Mononuclear cell (primary cell): ENCODE measurements around a stretch of chr2.

DNA sequence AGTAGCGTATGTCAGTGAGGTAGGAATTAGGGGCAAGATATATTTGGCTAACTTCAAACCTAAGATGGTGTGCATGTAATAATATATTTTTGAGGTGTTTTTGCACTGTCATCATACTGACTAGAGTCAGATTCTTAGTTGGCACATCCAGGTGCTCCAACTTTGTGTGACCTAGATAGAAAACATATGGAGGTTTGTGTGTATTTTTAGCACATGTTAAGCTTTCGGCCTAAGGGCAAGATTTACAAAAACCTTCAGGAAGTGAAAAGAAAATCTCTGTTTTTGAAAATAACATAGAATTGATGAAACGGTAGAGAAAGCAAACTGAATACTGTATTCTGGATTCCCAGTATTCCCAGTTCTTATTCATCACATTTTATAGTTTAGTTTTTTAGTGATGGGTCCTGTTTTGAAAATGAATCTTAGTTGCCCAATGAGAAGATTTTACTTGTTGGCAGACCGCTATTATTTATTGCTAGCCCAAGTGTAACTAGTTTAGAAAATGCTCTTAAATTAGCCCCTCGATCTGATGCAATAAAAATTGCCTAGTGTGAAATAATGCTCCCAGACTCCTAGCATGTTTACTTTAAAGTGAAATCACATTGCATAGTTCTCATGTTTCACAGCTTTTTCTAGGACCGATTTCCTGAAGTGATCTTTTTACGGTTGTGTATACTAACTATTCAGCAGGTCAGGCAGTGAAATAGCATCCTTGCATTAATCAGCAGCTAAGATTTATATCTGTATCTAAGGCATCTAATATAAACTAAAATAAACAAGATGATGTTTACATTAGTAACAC, 52.2 kb downstream of the PMS1 start:
- RRBS = no CpG with 5 or more reads among the region's 7 CpGs

- RRBS = no CpG with 5 or more reads among the region's 5 CpGs
Measured at GRCh38 chr2:190093701-190094313, 31.3 kb upstream of the MSTN start.

DNA sequence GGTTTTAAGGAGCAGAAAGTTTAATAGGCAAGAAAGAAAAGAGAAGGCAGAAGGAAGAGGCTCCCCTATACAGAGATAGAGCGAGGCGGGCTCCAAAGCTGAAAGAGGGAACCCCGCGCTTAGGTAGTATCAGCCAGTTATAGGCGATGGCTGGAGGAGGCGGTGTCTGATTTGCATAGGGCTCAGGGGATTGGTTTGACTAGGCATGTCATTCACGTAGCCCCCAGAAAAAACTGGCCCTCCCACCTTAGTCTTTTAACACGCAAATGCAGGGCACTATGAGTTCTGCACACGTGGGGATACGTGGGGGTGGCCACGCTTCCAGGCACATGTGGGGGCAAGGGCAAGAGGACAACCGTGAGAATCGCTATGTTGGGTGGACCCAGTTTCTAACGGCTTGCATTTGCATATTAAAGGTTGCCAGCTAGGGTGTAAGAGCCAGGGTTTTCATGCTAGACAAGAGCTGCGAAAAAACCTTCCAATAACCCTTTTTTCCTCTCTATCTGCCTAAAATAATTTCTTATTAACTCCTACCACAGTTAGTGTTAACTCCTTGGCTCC, 56.7 kb upstream of the MSTN start:
- RRBS = no CpG with 5 or more reads among the region's 15 CpGs

GRCh38 chr2:190532407-190533202, 1.9 kb downstream of the NEMP2 start:
- RRBS = no CpG with 5 or more reads among the region's 6 CpGs

DNA sequence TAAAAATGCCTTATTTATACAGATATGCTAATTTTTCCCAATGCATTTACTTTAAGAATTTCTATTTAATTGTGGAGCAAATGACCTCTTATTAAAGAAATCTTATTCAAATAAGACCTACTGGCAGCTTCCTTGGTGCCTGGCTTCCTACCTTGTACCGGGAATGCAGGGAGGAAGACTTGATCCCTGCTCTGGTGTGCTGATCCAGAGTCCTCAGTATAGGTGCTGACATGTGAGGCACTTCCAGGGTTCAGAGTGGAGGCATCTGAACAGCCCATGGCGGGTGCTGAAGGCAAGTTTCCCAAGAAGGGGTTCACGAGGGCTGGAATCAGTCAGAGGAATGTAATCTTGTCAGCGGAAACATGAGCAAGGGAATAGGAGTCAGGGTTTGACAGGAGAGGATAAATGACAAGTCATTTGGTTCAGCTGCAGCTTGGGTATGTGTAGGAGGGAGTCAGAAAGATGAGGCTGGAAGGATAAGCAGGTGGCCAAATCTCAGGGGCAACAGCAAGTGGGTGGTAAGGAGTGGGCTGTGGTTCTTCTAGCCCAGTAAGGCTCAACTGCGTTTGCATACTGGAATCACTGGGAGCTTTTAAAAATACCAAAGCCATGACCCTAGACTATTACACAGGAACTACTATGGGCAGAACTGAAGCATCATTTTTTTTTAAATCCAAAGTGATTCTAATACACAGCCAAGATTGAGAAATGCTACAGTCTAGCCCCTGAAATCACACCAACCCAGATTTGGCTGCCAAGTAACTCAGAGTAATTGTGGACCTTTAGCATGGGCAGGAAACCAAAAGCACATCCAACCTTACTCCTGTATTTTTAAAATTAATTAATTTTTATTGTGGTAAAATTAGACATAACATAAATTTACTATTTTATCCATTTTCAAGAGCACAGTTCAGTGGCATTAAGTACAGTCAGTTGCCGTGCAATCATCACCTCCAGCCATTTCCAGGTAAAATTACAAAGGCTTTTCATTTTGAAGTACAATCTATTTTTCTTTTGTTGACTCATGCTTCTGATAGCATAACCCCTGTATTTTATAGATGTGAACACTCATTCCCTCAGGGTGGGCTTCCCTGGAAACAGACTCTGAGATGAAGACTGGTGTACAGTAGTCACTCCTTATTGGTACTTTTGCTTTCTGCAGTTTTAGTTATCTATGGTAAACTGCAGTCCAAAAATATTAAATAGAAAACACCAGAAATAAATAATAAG, 41.7 kb upstream of the NAB1 start:
- RRBS = no CpG with 5 or more reads among the region's 6 CpGs

DNA sequence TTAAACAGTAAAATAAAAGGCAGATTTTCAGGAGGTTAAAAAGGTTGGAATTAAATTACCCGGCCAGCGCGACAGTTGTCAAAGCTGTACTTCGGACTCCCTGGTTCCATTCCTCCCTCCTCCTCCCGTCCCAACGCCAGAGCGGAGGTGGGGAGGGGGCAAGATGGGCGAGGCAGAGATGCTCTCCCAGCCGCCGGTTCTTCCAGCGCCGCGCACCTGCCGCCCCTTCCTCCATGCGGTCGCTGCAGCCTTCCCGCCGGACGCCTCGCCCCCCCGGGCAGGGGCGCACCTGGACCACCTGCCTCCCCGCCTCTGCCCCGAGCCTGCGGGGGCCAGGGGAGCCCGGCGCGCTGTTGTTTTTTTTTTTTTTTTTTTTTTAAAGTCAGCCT, 728 bp upstream of the NAB1 start:
- RRBS = 2% methylated on average over 15 of the region's 28 CpGs

DNA sequence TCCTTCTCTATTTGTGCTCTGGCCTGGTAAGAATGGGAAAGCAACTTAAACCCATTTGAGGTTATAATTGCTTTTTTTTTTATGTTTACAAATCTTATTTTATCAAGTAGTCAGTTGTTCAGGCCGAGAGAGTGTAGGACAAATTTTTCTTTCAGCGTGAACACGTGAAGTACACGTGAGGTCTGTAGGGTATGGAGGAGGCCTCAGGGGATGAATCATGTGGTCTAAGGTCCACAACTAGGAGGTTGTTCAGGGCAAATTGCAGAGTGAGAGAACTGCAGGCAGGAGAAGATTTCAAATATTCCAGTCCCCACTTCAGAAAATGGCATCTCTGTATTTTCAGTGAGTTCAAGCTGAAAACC, 71.2 kb upstream of the GLS start:
- RRBS = no CpG with 5 or more reads among the region's 4 CpGs

GRCh38 chr2:190809781-190810482, 70.7 kb upstream of the GLS start:
- RRBS = no CpG with 5 or more reads among the region's 2 CpGs

DNA sequence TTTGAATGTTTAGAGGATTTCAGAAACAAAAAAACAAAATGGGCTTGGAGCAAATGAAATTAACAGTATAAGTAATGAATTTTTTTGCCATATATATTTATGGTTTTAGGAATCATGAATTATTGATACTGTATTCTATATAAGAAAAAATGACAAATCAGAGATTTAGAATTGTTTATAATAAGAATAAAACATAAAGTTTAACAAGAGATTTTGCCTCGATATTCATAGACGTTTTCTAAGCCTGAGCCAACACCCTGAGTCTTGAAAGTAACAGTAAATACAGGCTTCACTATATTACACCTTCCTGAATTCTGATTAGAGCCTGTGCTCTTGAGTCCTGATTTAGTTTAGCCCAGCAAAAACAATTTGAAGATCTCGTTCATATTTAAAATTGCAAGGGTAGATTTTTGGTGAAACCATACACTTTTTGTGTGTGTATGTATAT, 25.8 kb downstream of the GLS start:
- RRBS = no CpG with 5 or more reads among the region's 3 CpGs

DNA sequence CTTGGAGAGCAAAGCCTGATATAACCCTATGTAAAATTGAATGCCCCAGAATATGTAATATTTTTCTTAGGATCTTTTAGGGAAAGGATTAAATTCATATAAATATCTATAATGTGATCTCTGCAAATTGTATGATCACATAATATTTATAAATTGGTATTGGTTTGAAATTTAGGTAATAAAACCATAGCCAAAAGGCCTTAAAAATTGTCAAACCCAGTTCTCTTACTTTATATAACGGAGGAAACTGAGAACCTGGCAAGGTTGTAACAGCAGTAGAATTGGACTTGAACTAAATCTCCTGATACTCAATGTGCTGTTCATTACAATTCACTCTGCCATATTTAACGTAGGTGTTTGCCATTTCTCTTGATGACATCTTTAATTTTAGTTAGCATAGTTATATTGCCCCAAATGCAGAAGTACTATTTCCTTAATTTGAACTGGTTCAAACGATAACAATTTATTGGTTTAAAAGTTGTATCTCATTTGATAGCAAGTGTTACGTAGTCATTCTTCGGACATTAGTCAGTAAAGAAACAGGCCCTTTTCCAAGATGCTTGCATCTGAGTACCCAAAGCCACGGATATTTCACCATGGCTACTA, 31.9 kb downstream of the GLS start:
- RRBS = no CpG with 5 or more reads among the region's 6 CpGs

DNA sequence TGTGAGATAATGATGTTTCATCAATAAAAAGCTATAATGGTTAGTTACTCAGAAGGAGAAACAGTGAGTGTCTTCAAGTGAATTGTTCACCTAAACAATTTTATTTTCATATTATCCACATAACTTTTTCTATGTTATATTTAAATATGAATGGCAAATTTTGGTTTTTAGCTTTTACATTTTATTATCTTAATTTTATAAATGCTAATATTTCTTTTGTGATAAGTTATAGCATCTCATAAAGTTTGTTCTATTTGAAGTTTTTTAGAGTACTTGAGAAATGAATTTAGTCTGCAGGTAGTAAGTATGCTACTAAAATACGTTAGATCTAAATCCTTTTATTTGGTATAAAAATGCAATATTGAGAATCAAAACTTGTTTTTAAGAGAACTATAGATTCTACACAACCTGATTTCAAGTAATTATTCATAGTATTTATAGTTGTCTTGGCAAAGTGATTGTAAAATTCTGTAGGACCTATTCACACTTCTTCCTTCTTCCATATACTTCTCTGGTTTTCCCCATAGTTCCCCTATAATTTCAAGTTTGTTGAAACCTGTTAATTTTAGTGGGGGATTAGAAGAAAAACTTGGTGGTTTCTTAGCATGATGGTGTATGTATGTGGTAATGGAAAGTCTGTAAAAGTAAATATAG, 53.1 kb downstream of the GLS start:
- RRBS = no CpG with 5 or more reads among the region's 1 CpG

GRCh38 chr2:190986124-190987112, 27.6 kb downstream of the STAT1 start:
- RRBS = no CpG with 5 or more reads among the region's 19 CpGs

DNA sequence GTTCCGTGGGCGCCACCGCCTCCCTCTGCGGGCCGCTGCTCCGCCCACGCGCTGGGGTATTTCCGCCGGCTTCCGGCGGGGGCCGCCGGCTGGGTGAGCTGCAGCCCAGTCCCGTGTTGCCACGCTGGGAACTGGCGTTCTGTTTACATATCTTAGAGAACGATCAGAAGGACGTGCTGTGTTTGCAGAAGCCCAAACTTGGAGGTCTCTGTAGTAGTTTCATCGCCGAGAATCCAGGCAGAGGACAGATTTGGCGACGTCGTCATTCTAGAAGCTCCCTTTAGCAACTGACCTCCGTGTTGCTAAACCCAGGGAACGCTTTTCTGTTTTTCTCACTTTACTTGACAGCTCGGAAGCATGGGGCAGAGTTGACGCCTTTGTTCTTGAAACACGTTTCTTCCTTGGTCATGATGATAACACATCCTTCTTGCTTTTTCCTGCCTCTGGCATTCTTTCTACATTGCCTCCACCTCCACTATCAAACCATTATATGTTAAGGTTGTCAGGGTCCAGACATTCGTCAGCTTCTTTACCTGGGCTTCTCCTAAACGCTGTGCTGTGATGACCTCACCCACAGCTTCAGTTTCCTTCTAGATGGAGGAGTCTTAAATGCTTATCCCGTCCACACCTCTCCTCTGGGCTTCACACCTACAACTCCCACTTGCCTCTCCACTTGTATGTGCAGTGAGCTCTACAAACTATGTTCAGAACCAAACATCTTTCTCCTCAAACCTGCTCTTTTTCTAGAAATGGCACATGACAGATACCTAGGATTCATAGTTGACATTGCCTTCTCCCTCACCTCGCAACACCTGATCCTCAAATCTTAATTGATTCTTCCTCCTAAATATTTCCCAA, 524 bp upstream of the STAT1 start:
- RRBS = 1% methylated on average over 6 of the region's 33 CpGs

GRCh38 chr2:191128006-191128644, 22.7 kb downstream of the STAT4 start:
- RRBS = no CpG with 5 or more reads among the region's 8 CpGs

- RRBS = no CpG with 5 or more reads among the region's 6 CpGs
Measured at GRCh38 chr2:191204309-191205018, 40.7 kb upstream of the MYO1B start.

DNA sequence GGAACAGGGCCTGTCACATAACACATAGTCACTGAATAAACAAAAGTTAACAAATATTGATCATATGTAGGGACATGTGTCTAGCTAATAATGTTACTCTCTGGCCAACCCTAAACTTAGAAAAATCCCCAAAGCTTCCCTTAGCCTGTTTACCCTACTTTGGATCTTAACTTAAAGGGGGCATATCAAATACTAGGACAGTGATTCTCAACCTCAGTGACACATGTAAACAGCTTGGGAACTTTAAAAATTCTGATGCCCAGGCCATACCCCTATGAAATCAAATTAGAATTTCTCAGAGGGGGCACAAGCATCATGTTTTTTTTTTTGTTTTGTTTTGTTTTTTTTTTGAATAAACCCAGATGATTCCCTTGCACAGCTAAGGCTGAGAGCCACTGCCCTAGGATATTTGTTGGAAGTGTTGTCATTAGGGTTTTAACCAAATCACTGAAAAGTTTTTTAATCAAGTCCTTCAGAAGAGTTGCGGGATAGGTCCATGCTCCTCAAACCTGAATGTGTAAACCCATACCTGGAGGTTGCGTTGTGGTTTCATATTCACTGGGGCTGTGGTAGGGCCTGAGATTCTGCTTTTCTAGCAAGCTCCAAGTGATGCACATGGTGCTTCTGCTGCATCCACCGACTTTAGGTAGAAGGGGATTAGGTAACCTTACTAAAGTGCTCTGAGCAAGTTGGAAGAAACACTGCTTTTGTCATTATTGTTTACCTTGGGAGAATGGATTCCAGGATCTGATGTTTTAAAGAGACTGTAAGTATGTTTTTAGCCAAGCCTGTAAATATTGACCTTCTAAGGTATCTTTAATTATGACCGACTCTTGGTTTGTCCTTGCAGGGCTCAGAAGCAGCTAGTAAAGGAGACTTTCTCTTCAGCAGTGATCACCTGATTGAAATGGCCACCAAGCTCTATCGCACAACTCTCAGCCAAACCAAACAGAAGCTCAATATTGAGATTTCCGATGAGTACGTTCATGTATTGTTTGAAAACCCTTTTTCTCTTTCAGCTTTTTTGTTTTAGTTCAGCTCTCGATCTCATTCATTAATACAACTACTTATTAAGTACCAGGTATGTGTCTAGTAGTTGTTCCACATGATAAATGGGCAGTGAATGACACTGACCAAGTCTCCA, 170.4 kb downstream of the MYO1B start:
- RRBS = no CpG with 5 or more reads among the region's 8 CpGs

- RRBS = no CpG with 5 or more reads among the region's 4 CpGs
Measured at GRCh38 chr2:191611510-191612194, 66.3 kb upstream of the NABP1 start.

- RRBS = no CpG with 5 or more reads among the region's 7 CpGs
Measured at GRCh38 chr2:191628843-191629436, 49.0 kb upstream of the NABP1 start.

DNA sequence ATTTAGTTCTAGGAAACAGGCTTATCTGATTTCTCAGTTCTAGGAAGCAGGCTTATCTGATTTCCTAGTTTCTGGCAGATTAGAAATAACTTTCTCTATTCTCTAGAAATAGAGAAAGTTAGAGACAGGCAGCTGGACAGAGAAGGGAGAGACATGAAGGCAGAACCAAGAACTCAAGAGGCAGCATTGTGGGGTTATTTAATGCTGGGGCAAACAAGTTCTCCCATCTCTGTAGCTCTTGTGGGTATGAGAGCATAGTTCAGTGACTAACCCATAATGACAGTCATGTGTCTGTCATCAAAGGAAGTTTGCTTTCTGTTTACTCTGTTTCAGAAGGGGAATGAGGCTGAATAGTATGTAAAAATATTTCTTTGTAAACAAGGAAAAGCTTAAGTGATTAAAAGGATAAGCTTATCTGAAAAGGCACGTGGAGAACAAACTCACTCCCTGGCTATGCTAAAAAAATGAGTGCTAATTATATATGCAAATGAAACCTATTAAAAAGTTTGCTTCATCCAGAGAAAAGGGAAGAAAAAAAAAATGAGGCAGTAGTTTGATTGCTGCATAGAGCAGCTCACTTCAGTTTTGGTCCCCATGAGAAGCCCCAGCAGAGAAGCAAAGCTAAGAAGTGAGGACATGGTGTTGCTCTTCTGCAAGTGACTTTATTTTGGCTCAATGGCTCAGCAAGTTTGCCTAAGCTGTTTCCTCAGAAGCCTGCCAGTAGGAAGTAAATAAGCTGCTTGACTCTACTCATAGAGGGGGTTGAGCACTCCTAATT, 40.1 kb upstream of the NABP1 start:
- RRBS = no CpG with 5 or more reads among the region's 1 CpG